Transverse colon (tissue), 4 donors: ENCODE data around the gene CPNE1.

DNA sequence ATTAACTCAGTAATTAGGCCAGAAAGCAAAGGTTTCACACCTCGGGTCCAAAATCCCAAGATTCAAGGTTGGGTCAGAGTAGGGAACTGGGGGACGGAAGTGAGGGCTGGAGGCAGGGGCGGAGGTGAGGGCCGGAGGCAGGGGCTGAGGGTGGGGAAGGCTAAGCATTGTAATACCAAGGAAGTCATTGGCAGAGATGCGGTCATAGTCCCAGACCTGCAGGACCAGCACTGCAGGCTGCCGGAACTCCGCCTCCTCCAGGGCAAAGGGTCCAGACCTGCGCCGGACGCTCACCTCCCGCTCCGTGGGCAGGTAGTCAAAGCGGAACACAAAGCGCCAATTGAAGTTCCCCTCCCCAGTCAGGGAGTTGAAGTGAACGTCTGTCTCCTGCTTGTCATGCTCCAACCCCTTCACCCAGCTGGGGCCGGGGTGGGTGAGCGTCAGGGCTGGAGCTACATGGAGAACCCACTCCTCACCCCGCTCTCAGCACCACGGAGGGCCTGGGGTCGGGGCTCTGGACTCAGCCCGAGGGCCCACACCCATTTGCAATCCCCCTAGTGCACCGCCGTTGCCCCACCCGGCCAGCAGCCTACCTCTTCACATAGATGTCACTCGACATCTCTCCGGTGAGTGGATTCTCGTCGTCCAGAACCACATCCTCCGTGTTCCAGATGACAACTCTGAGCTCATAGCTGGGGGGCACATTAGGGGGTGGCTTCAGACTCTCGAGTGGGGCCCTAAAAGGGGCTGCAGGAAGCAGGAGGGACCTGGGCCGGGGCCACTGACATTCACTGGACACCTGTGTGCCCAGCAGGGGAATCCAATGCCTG lies 18.3 kb downstream of the ERGIC3 start:
- PRO-cap = unidirectional peak, plus-strand start at position 260 of the sequence
- RAMPAGE, long total RNA, 4 experiments = no peak in any of the 4 experiments

DNA sequence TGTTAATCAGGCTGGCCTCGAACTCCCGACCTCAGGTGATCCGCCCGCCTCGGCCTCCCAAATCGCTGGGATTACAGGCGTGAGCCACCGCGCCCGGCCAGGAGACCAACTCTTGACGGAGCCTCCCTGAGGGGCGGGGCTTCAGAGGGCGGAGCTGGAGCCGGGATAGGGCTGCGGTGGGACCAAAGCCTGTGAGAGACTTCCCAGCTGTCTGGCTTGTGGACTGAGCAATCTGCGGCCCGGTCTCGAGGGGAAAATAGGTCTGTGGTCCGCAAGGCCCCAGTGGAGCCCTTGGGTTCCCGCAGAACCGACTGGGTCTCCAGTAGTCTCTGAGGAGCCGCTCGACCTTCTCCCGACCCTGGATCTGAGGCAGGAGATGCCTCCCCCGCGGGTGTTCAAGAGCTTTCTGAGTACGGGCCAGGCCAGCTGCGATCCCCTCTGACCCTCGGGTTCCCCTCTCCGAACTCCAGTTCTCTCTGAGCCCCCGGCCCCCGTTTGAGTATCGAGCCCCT lies 1.3 kb downstream of the SPAG4 start:
- PRO-cap = bidirectional peak, plus-strand start at position 194 of the sequence, minus-strand start at position 114 of the sequence
- RAMPAGE, long total RNA, 4 experiments = no peak in any of the 4 experiments

- PRO-cap = unidirectional peak, minus-strand start at chr20:35664643; bidirectional peak, plus-strand start at chr20:35665042, minus-strand start at chr20:35664895
- RAMPAGE, long total RNA, 4 experiments = start-site peak on the minus strand in 4 of 4 experiments, at chr20:35664578-35664917 at its widest, 8 to 252 reads per replicate
Observed at GRCh38 chr20:35664382-35665201, at the start of gene CPNE1. CPNE1 (minus strand) TSS chr20:35664900.

GRCh38 chr20:35701742-35702532 lies 2.7 kb downstream of the ROMO1 start:
- PRO-cap = no peak
- RAMPAGE, long total RNA, 4 experiments = no peak in any of the 4 experiments

DNA sequence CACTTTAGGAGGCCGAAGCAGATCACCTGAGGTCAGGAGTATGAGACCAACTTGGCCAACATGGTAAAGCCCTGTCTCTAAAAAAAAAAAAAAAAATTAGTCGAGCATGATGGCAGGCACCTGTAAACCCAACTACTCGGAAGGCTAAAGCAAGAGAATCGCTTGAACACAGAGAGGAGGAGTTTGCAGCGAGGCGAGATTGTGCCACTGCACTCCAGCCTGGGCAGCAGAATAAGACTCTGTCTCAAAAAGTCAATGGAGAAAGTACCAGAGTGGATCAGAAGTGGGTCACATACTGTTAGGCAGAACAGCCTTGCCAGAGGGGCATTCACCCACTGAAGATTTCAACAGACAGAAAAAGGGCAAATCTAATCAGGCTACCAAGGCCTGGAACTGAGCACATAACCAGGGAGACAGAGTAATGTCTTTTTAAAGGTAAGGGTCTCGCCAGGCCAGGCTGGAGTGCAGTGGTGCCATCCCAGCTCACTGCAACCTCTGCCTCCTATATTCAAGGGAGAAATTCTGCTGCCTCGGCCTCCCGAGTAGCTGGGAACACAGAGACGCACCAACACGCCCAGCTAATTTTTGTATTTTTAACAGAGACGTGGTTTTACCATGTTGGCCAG lies 21.4 kb downstream of the RBM39 start:
- PRO-cap = no peak
- RAMPAGE, long total RNA, 4 experiments = no peak in any of the 4 experiments

DNA sequence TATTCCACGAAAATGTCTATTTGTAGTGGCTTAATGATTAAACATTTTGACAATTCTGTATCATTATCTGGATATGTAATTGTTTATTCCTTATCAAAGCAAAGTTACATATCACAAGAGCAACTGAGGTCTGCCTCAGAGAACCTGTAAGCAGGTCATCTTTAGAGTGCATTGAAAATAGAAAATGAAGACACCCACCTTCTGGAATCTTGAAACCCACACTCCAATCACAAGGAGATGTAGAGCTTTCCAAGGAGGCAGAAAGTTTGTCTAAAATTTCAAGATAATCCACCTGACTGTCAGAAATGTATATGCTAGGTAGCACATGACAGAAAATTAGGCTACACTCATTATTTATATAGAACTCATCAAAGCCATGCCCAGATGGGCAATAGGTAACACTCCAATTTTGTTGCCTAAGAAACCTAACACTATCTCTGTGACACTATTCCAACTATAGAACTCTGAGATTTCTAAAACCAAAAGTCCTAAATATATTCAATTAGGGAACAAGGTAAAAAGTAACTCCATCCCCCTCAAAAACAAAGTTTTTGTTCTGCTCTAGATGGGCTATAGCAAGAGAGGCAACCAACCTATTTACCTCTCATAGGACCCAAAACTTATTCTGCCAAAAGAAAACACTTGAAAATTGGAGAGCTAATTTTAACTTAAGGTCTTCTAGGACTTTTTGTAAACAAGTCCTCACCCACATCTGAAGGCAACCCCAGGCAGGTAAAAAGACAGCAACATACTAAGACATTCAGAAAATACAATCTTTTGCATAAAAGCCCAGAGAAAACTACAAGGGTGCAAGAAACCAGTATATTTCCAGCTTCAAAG lies 7.9 kb downstream of the RBM39 start:
- PRO-cap = no peak
- RAMPAGE, long total RNA, 4 experiments = no peak in any of the 4 experiments

DNA sequence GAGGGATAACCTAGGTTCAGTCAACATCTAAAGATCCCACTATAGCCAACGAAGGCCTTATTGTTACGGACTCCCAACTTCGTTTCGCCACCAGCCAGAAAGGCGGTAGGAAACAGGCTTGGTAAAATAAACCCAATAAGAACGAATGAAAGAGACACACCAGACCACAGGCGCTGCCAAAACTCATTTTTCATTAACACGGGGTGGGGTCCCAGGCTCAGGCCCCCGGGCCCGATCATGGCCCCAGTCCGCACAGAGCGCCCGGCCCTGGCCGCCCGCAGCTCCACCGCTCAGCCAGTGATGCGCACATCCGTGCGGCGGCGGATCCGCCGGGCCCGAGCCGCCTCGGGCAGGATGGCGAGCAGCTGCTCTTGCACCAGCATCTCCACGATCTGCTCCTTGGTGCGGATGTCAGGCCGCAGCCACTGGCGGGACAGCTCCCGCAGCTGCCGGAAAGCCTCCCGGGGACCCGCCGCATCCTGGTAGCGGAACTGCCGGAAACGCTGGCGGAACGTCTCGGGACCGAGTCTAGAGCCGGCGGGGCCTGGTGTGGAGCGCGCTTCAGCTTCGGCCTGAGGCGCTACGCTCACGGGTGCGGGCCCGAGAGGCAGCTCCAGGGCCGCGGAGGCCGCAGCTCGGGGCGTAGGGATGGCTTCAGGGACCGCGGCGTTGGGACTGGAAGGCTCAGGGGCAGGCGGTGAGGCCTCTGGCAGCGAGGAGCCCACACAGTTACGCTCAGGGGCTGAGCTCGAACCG lies 669 bp downstream of the SCAND1 start:
- PRO-cap = bidirectional peak, plus-strand start at position 297 of the sequence, minus-strand start at position 299 of the sequence; bidirectional peak, plus-strand start at position 531 of the sequence, minus-strand start at position 394 of the sequence
- RAMPAGE, long total RNA, 4 experiments = no peak in any of the 4 experiments

GRCh38 chr20:36216475-36217306 lies 19.6 kb upstream of the AAR2 start:
- PRO-cap = no peak
- RAMPAGE, long total RNA, 4 experiments = no peak in any of the 4 experiments

- PRO-cap = no peak
- RAMPAGE, long total RNA, 4 experiments = no peak in any of the 4 experiments
Observed at GRCh38 chr20:36493560-36494455, 47.5 kb upstream of the MYL9 start.

- PRO-cap = no peak
- RAMPAGE, long total RNA, 4 experiments = start-site peak on the plus strand in 2 of 4 experiments, at chr20:36500191-36500611 at its widest, 29 to 32 reads per replicate
Observed at GRCh38 chr20:36499857-36500731, 41.2 kb upstream of the MYL9 start.

GRCh38 chr20:36575404-36575824 lies 2.0 kb downstream of the TGIF2 start:
- PRO-cap = unidirectional peak, minus-strand start at chr20:36575479
- RAMPAGE, long total RNA, 4 experiments = no peak in any of the 4 experiments

DNA sequence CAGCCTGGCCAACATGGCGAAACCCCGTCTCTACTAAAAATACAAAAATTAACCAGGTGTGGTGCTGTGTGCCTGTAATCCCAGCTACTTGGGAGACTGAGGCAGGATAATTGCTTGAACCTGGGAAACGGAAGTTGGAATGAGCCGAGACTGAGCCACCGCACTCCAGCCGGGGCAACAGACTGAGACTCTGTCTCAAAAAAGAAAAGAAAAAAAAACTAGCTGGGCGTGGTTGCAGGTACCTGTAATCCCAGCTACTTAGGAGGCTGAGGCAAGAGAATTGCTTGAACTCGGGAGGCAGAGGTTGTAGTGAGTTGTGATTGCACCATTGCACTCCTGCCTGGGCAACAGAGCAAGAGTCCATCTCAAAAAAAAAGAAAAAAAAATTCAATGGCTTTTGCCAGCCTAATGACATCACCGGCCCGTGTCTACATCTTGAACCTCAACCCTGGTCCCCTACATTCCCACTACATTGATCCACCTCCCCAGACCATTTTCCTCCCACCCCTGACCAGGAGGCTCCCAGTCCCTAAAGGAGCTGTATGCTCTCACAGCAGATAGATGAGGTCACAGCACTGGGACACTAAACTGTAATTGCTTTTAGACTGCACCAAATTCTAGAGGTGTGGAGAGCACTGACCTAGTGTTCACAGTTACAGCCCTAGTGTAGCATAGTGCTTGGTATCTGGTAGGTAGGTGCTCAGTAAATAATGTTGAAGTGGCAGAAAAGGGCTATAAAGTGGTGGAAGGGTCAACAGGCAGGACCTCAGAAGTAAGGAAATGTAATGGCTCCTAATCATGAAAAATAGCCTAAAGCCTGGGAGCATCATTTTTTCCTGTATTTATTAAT lies 10.5 kb downstream of the TGIF2 start:
- PRO-cap = no peak
- RAMPAGE, long total RNA, 4 experiments = no peak in any of the 4 experiments

- PRO-cap = no peak
- RAMPAGE, long total RNA, 4 experiments = no peak in any of the 4 experiments
Observed at GRCh38 chr20:36585091-36586251, 12.1 kb downstream of the TGIF2 start.

DNA sequence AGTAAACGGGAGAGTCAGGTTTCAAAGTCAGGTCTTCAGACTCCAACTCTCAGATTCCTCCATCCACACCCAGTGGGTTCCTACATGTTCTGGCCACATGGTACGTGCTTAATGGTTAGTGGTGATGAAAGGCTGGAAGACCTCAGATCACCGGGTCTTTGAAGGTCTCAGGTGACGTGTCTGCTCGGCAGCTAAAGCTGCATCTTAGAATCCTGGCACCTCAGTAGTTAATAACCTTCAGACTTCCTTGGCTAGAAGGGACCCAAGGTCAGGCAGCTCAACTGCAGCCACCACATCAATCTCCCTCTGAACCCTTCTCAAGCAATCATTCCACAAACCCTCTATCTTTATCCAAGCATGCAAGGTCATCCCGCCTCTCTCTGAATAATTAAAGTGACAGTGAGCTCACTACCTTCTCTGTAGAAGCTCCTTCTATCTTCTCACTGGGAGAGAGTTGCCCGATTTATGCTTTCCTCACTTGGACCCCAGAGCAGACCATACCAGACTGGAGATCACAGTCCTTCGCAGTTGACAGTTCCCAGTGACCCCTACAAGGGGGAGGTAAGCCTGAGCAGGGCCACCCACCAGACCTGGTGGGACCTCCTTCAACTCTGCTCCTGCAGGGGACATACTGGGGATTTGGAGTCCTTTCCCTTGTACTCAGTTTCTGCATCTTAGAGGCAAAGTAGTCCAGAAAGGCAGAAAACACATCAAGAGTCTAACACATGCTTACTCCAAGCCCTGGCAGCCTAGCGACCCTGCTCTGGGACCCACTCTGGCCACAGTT lies 4.0 kb downstream of the SOGA1 start:
- PRO-cap = no peak
- RAMPAGE, long total RNA, 4 experiments = no peak in any of the 4 experiments

DNA sequence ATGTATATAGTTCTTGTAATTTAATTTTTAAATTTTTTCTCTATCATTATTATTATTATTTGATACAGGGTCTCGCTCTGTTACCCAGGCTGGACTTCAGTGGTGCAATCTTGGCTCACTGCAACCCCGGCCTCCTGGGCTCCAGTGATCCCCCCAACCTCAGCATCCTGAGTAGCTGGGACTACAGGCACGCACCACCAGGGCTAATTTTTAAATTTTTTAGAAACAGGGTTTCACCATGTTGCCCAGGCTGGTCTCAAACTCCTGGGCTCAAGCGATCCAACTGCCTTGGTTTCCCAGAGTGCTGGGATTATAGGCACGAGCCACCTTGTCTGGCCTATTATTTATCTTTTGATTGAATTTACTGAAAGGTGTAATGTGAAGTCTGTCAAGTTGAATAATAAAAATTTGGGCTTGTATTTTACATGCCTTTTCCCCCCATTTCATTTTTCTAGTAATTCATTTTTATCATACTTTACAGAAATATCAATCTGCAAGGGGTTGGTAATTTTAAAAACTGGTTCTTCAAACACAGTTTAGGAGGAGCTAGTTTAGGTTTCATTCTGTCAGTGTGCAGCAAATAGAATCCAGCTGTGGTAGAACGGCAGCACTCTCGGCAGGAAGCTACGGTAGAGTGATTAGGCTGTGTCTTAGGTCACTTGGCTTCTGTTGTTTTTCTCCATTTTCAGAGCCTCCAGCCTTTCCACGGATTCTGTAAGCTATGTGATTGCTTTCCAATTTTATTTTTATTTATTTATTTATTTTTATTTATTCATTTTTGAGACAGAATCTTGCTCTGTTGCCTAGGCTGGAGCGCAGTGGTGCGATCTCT lies 32.5 kb downstream of the TLDC2 start:
- PRO-cap = no peak
- RAMPAGE, long total RNA, 4 experiments = no peak in any of the 4 experiments

- PRO-cap = no peak
- RAMPAGE, long total RNA, 4 experiments = no peak in any of the 4 experiments
Observed at GRCh38 chr20:36967489-36967868, 16.0 kb upstream of the SAMHD1 start.

GRCh38 chr20:37007802-37008444 lies 56.4 kb upstream of the SAMHD1 start:
- PRO-cap = no peak
- RAMPAGE, long total RNA, 4 experiments = no peak in any of the 4 experiments

GRCh38 chr20:37043230-37044031 lies 52.4 kb downstream of the RBL1 start:
- PRO-cap = no peak
- RAMPAGE, long total RNA, 4 experiments = no peak in any of the 4 experiments

GRCh38 chr20:37044032-37044419 lies 51.8 kb downstream of the RBL1 start:
- PRO-cap = no peak
- RAMPAGE, long total RNA, 4 experiments = no peak in any of the 4 experiments

DNA sequence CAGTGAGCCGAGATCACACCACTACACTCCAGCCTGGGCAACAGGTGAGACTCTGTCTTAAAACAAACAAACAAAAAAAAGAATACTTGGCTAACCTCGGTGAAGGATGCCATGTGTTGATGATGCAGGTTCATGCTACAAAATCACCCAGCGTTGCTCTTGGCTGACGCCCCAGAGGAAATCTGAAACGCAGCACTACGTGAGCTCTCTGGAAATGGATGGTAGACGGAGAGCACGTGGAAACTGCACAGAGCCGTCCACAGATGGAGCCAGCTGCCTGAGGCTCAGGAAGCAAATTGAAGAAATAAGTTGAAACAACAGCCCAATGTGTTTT lies 12.9 kb upstream of the MANBAL start:
- PRO-cap = no peak
- RAMPAGE, long total RNA, 4 experiments = no peak in any of the 4 experiments